Cerebral cortex (tissue), 2 donors: Measurements from ENCODE around the gene PKNOX1.

- PRO-cap, 2 experiments = no peak in any of the 2 experiments
Observed at GRCh38 chr21:41927749-41928325, 26.0 kb downstream of the C2CD2 start.

DNA sequence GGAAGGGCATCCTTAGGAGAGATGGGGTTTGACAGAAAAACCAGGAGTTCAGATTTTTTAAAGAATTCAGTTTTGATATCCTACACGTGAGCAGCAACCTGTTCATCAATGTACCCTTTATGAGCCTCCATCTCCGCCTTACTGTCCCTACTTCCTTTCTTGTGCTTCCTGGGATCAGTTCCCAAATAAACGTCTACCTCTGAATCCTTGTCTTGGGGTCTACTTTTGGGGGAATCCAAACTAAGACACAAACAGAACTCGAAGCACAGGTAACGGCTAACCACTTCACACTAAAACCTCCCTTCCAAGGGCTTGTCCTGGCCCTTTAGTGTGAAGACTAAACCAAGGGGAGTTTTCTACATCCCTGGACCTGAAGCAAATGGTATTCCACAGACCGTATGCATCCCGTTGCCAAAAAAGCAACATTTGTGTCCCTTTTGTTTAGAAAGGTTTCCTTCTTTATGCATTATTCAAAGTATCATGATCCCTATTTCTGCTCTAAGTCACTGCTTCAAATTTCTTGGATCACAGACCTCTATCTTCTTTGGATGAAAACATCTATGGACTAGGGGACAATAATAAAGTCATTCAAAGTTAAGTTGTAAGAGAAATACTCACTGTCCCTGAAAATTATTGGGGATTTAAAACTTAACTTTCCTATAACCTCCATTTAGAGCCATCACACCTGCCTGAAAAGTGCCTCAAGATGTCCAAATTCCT is 9.8 kb downstream of the ZBTB21 start:
- PRO-cap, 2 experiments = no peak in any of the 2 experiments

DNA sequence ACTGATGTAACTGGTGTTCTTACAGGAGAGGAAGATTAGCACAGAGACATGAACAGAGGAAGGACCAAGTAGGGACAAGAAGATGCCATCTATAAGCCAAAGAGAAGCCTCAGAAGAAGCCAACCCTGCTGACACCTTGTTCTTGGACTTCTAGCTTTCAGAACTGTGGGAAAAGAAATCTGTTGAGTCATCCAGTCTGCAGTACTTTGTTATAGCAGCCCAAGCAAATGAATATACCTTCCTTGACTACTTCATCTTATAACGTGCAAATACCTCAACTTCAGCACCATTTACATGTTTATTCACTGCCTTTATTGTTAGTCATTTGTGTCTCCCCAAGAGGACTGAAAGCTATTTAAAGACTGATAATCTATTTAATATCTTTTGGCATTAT is 3.4 kb downstream of the ZBTB21 start:
- PRO-cap, 2 experiments = no peak in any of the 2 experiments

- PRO-cap, 2 experiments = peak in 1 of 2 experiments; most common minus-strand start chr21:42057705 (in 1)
Observed at GRCh38 chr21:42057533-42058208, 13.4 kb upstream of the UMODL1 start.

GRCh38 chr21:42081188-42081624 is 10.1 kb downstream of the UMODL1 start:
- PRO-cap, 2 experiments = no peak in any of the 2 experiments

DNA sequence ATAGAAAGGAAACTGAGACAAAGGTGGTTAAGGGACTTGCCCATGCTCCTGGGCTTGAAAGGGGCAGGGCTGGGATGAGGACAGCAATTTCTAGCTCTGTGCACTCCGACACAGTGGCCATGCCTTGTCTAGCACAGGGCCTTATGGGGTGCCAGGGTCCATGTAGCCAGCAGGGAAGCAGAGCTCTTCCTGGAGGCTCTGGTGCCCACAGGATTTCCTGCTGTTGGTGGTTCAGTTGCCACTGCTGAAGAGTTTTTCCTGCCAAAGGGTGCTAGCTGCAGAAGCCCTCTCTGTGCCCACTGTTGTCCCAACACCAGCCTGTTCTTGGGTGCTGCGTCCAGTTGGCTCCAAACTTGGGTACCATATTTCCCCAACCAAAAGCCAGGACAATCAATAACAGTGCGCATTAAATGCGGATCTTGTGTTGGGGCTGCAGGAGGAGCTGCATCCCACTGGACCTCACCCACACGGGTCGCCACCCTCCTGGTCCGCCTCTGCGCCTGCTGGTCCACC is 9.6 kb downstream of the ABCG1 start:
- PRO-cap, 2 experiments = no peak in any of the 2 experiments

- PRO-cap, 2 experiments = no peak in any of the 2 experiments
Observed at GRCh38 chr21:42271032-42271455, 44.2 kb downstream of the TFF3 start.

DNA sequence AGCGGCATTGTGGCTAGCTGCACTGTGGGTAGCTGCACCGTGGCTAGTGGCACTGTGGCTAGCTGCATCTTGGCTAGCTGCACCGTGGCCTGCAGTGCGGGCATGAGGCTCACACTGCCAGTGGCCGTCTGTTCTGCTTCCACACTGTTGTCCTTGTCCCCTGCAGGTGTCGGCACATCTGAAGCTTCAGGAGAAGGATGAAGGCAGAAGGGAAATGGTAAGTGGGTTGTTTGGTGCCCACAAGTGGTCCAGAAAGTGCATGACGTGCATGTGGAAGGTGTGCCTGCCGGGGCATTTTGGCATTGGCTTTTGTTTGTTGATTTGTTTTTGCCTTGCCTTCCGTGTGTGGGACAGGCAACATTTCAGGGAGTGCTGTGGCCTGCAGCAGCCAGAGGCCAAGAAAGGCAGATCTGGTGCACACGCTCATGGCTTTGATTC is 38.5 kb downstream of the TFF3 start:
- PRO-cap, 2 experiments = no peak in any of the 2 experiments

GRCh38 chr21:42427012-42427654 is 23.4 kb downstream of the UBASH3A start:
- PRO-cap, 2 experiments = no peak in any of the 2 experiments

DNA sequence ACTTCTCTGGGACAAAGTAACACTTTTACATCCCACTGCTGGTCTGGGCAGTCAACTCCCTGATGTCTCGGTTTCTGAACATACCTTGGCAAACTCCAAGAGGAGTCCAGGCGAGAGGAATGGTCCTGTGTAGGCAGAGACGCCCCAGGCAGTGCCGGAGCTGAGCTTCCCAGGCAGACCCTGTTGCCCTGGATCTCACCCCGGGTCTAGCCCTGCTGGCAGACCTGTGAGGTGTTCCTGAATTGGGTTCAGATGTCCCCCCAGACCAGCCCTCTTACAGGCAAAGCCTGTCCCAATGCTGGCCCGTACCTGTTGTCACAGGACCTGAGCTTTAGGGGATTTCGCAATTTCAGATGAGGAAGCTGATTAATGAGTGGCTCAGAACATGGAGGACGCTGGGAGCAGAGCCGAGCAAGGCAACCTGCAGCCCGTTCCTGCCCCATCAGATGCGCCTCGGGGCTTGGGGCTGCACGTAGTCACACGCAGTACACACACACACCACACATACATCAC is 38.6 kb upstream of the PDE9A start:
- PRO-cap, 2 experiments = no peak in any of the 2 experiments

- PRO-cap, 2 experiments = no peak in any of the 2 experiments
Observed at GRCh38 chr21:42723275-42723645, 69.8 kb downstream of the PDE9A start.

- PRO-cap, 2 experiments = no peak in any of the 2 experiments
Observed at GRCh38 chr21:42733752-42734830, 80.7 kb downstream of the PDE9A start.

- PRO-cap, 2 experiments = no peak in any of the 2 experiments
Observed at GRCh38 chr21:42746034-42746503, 92.6 kb downstream of the PDE9A start.

- PRO-cap, 2 experiments = no peak in any of the 2 experiments
Observed at GRCh38 chr21:42761406-42761978, 108.1 kb downstream of the PDE9A start.

DNA sequence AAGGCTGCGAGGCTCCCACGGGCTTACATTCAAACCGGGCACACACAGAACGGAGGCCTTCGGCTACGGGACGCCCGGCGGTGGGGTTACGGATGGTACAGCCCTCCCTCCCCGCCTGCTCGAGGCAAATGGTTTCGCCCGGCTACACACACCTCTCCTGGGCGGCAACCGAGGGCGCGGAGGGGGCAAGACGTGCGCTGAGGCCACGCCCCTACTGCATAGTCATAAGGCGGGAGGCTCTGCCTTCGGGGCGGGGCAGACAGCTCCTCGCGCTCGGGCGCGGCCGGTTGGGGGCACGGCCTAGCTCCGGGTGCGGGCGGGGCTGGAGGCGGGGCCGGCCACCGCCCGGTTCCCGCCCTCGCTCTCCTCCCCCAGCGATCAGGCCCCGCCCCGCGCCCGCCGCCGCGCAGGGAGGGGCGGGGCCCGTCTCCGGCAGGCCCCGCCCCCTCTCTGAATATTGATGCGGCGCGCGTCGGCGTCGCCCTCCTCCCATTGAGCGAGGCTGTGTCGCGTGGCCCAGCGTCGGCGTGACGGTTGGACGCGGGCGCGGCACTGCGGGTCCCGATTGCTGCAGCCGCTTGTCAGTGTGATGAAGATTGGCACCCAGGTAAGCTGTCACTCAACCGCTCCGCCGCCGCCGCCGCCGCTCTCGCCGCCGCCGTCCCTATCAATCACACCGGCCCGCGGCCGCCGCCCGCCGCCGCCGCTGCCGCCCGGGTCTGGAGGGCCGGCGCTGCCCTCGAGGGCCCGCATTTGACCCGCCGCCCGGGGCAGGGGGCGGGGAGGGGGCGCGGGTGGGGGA is at the start of gene PKNOX1:
TSS of gene PKNOX1 (plus strand) at position 505 of the 802 bp plus-strand sequence.
- PRO-cap, 2 experiments = peak in 1 of 2 experiments; most common plus-strand start position 251 of the sequence (in 1); most common minus-strand start position 82 of the sequence (in 1)

GRCh38 chr21:43193881-43194565 is 25.2 kb downstream of the CRYAA start:
- PRO-cap, 2 experiments = no peak in any of the 2 experiments

DNA sequence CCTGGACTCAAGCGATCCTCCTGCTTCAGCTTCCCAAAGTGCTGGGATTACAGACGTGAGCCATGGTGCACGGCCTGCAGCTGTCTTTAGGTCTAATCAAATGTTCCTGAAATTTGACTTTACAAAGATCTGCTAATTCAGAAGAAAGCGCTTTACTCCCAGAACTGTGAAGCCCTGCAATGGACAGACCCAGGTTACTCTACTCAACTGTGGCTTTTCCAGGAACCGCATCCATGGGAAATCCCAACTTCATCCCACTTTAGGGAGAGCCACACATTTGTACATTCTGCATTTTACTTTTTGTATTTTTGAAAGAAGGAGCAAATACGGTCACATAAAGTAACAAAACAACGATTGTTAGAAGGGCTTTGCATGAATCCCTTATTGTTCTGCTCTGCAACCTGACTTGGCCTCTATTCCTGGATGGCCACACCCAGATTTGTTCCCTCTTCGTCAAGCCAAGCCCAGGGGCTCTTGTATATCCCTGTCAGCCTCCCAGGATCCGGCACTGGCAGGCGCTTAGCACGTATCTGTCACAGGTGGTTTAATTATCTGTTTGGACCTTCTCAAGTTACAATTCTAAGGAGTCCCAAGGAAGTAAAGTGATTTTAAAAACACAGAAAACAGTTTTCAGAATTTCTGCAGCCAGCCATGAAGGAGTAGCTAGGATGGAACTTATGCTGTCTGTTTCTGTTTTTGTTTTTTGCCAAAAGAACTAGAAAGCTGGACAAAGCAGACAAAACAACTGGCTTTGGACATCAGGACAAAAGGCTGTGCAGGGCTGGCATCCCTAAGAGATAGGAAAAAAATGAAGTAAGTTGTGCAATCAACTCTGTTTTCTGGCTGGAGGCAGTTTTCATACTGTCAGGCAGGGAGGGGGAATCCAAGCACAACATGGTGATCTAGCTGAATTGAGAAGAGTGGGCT is 28.0 kb downstream of the CRYAA start:
- PRO-cap, 2 experiments = no peak in any of the 2 experiments

DNA sequence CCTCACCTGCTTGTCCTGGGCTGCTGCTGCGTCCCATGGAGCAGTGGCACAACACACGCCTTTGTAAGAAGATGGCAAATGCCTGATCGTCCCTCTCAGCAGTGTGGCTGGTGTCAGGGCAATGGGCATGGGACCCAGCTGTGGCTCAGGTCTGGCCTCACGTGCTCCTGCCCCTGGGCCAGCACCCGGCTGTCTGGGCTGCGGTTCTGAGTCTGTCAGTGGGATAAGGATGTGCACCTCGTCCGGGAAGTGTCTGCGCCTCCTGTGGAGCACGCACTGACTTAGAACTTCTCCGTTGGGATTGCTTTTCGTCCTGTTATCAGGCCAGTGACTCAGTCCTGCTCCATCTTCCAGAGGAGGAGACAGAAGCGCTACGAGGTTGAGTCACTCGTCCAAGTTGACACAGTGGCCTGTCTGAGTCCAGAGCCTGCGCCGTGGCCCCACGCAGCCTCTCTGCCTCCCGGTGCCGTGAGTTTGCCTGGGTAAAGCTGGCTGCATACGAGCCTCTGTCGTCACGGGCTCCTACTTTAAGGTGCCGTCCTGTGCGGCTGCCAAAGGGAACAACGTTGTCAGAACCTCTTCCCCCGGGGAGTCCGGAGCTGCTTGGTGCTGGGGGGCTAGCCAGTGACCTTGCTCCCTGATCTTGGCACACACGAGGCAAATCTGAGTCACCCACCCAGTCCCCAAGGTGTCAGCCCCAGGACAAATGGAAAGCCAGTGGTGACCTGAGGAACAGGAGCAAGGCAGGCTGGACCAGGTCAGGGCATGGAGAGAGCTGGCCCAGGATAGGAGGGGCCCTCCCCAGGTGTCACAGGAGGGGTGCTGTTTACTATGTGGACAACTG is 41.2 kb downstream of the CRYAA start:
- PRO-cap, 2 experiments = no peak in any of the 2 experiments

GRCh38 chr21:43274519-43274799 is 105.7 kb downstream of the CRYAA start:
- PRO-cap, 2 experiments = no peak in any of the 2 experiments

DNA sequence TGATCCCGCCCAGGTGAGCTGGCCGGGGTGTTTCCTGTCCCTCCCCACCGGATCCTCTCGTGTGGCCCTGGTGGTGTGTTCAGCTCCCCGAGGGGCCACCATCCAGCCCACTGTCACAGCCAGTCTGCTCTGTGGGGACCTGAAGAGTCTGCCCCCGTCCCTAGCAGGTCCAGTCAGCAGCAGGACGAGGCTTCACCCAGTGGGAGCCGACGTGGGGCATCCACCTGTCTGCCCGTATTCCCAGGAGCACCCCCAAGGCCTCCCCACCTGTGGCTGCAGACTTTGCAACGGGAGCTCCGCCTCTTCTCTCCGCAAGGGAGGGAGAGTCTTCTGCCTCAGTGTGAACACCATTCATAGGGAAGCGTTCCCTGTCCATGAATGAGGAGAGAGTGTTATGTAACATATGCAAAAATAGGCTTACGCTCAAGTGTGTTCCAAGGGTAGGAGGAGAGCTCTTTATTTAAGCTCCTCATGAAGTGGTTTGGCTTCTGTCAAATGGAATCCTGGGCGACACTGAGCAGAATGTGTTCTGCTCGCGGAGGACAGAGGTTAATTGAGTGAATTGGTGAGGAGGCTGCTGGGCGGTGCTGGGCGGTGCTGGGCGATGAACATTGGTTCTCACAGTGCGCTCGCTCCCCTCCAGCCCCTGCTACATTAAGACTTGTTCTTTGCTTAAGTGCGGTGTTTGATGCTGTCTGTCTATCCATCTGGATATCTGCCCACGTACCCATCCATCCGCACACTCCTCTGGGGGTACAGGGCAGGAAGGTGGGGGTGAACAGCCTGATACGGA is 109.0 kb downstream of the CRYAA start:
- PRO-cap, 2 experiments = no peak in any of the 2 experiments